Ileum (tissue), 1 donor: Measurements from ENCODE around the gene TSPAN4.

DNA sequence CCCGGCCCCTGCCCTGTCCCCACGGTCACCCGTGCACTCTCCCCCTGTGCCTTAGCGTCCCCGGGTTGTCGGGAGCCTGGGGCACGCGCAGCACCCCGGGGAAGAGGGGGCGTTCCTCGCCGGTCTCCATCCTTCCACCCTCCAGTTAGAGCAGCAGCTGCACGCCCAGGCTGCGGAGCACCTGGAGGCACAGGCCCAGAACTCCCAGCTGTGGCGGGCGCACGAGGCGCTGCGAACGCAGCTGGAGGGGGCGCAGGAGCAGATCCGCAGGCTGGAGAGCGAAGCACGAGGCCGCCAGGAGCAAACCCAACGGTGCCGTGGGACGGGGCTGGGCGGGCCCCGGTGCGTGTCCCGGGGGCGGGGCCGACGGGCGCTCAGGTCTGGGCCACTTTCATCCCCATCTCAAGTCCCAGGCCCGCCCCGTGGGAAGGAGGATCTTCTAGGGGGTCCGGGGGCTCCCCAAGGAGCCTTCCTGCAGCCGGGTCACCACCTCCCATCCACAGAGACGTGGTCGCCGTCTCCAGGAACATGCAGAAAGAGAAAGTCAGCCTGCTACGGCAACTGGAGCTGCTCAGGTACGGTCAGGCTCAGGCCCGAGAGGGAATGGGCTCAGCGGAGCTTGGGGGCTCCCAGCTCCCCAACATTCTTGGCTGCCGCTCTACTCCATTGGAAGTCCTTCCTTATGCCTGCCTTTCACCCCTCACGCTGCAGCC, 1.9 kb upstream of the CD151 start:
- PRO-cap = no peak

DNA sequence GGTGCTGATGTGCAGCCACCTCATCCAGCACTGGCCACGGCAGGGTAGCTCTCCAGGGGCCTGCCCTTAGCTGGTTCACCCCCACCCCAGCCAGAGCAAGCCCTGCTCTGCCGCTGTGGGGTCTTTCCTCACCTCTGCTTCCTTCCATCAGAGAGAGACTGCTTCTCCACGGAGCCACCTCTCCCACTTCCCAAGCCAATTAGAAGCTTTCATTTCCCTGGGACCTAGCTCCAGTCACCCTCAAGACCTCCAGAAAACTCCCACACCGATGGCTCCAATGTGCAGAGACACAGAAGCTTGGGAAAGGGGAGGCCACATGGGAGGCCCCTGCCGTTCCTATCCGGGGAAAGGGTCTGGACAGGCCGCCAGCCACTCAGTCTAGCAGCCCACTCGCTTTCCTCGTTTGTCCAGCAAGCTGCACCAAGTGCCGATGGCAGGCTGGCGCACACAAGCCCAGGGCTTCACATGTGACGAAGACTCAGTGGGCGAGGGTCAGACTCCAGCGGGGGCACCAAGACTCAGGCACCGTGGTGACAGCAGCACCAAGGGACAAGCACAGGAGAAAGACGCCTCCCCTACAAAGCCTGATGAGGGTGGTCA, 1.4 kb downstream of the POLR2L start:
- PRO-cap = unidirectional peak, plus-strand start at position 473 of the sequence

GRCh38 chr11:842624-843553, at the start of gene TSPAN4:
Gene TSPAN4 (plus strand): TSS chr11:842852.
- PRO-cap = bidirectional peak, plus-strand start at chr11:842869, minus-strand start at chr11:842529

- PRO-cap = no peak
Observed at GRCh38 chr11:854951-855748, 12.5 kb downstream of the TSPAN4 start.

DNA sequence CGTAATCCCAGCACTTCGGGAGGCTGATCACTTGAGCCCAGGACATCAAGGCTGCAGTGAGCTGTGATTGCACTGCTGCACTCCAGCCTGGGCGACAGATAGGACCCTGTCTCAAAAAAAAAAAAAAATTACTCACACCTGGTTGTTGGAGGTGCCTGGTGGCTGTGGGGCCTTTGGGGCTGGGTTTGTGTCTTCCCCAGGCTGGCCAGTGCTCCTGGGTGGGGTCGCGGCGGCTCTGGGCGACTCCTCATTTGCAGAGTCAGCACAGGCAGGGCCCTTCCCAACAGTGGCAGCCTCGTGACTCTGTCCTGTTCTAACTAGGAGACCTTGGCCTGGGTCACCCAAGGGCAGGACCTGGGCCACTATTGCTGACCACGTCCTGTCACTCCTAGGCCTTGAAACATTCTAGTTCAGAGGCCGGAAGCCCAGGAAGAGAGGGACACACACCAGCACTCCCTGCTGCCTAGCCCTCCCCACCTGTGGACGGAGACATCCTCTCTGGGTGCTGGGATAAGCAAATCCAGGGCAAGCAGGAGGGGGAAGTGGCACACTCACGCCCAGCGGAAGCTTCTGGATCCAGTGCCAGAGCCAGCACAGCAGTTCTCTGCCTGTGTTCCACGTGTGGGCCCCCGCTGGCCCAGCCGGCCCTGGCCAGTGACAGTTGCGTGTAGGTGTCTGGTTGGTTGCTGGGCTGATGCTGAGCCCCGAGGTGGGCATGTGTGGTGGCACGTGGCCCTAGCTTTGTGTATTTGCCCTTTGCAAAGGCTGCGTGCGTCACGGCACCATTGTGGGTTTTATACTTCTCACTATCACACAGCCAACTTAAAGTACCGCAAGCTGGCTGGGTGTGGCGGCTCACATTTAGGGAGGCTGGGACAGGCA, 4.2 kb upstream of the CHID1 start:
- PRO-cap = unidirectional peak, minus-strand start at position 210 of the sequence

- PRO-cap = no peak
Observed at GRCh38 chr11:964304-965075, 38.8 kb downstream of the AP2A2 start.

DNA sequence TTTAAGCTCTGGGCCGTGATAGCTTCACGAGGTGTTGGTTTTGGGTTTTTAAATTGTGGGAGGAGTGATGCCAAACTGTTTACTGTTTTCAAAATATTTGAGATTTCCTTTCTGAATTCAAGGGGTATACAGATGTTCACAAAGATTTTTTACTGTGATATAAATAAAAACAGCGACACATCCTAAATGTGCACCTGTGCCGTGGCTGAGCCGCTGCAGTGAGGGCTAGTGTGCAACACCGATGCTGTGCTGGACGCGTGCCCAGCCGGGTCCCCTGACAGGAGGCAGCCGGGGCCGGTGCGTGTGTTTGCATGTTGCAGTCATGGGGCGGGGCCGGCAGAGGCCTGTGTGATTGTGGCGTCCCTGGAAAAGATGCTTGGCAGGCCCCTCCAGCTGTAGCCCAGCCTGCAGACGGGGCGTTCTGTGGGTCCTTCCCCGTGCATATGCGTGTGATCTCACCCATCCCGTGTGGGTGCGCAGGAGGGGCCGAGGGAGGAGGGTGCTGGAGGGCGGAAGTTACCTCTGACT, 30.7 kb downstream of the MUC6 start:
- PRO-cap = no peak

DNA sequence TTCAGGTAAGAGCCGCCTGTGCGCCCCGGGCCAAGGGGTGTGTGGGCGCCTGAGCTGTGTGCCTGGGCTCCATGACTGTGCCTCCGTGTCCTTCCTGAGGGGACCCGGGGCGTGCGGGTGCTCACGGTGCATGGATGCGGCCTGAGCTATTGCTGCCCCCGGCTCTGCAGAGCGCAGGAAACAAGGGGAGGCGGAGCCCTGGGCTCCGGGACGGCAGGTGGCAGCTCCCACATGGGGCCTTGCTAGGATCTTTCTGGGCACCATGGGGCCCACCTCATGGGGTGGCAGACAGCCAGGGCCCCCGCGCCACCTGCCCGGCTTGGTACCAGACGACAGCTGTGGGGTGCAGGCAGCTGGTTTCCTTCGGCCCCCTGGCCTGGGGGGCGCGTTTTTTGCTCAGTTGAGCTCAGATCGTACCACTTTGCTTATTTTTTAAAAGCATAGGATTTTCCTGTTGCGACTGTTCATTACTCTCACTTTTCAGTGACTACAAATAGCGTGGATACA, 28.3 kb downstream of the MUC6 start:
- PRO-cap = no peak

GRCh38 chr11:1052974-1053918, 16.7 kb upstream of the MUC6 start:
- PRO-cap = unidirectional peak, minus-strand start at chr11:1053638; unidirectional peak, minus-strand start at chr11:1053858

DNA sequence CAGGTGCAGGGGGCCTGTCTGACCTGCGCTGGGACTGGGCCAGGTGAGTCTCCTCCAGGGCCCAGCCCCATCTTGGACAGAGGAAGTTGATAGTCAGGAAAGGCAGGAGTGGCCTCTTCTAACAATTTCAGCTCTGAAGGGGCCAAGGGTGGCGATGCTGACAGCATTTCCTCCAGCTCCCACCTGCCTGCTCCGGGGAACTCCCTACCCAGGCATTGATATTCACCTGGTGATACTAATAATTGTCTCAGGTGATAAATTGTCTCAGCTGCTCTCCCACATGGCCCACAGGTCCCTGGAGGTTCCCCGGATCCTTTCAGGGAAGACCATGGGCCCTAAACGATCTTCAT, 18.3 kb upstream of the MUC6 start:
- PRO-cap = no peak

- PRO-cap = bidirectional peak, plus-strand start at chr11:1074874, minus-strand start at chr11:1074595; unidirectional peak, plus-strand start at chr11:1075342
Observed at GRCh38 chr11:1074722-1075798, 38.5 kb upstream of the MUC6 start.

DNA sequence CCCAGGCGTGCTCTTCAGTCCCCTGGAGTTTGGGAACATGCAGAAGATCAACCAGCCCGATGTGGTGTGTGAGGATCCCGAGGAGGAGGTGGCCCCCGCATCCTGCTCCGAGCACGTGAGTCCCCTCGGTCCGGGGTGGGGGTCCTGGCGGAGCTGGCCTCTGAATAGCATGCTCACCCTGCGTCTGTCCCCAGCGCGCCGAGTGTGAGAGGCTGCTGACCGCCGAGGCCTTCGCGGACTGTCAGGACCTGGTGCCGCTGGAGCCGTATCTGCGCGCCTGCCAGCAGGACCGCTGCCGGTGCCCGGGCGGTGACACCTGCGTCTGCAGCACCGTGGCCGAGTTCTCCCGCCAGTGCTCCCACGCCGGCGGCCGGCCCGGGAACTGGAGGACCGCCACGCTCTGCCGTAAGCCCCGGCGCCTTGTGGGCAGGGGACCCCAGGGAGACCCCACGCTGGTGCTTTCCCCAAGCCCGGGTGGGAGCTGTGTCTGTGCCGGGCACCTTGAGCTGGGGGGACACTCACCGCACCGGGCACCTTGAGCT, 41.7 kb upstream of the MUC6 start:
- PRO-cap = no peak

GRCh38 chr11:1224596-1225659, 2.1 kb downstream of the MUC5B start:
- PRO-cap = no peak

GRCh38 chr11:1309897-1310806, 720 bp upstream of the TOLLIP start:
- PRO-cap = bidirectional peak, plus-strand start at chr11:1310243, minus-strand start at chr11:1310242; bidirectional peak, plus-strand start at chr11:1310420, minus-strand start at chr11:1310252

DNA sequence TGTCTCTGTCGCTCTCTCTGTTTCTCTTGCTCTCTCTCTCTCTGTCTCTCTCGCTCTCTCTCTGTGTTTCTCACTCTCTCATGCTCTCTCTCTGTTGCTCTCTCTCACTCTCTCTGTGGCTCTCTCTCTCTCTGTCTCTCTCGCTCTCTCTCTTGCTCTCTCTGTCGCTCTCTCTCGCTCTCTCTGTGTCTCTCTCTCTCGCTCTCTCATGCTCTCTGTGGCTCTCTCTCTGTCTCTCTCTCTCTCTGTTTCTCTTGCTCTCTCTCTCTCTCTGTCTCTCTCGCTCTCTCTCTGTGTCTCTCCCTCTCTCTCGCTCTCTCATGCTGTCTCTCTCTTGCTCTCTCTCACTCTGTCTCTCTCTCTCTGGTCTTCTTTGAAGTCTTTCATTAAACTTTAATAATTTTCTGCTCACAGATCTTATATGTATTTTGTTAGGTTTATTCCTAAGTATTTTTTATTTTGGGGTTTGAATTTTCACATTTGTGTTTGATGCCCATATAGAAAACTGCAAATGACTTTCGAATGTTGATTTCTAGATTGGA, 33.0 kb upstream of the BRSK2 start:
- PRO-cap = no peak

DNA sequence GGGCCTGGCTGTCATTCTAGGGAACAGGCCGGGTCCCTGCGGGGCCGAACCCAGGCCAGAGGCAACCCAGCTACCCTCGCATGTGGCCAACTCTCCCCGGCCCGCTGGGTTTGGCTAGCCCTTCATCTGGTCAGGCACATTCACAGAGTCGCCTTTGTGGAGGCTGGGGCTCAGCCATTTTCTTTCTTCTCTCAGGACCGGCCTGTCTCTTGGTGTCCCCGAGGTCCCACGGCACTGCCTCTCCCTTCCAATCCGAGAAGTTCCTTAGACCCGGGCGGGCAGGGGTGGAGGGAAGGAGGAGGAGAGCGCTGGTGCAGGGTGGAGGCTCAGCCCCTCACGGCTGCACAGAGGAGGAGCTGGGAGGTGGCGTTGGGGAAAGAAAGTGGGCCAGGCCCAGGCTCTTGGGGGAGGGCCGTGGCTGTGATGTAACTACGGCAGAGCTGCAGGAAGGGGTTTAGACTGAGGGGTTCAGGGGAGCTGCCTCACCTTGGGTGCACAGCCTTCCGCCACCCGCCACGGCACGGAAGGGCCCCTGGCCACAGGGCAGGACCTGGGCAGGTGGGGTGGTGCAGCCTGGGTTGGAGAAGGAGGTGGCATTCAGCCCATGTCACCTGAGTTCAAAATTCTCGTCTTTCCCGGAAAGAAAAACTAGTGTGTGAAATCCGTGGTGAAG, 1.5 kb downstream of the BRSK2 start:
- PRO-cap = no peak

GRCh38 chr11:1391908-1392432, 2.2 kb downstream of the BRSK2 start:
- PRO-cap = no peak

GRCh38 chr11:1448195-1448686, 38.3 kb downstream of the MOB2 start:
- PRO-cap = no peak

DNA sequence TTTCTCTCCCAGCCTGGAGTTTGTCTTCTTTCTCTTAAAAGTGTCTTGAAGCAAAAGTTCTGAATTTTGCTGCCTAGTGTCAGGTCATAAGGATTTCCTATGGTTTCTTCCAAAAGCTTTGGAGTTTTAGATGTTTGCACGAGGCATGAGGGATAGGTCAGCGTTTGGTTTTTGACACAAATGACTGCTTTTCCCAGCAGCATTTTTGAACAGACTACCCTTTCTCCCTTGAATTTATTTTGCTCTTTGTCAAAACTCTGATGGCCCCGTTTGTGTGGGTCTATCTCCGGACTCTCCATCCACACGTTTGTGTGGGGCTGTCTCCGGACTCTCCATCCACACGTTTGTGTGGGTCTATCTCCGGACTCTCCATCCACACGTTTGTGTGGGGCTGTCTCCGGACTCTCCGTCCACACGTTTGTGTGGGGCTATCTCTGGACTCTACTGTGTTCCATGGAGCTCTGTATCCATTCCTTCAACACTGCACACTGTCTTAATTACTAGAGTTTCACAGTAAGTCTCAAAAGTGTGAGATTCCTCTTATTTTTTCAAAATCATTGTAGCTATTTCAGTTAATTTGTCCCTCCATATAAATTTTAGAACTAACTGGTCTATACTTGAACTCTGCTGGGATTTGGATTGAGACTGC, 12.1 kb downstream of the MOB2 start:
- PRO-cap = no peak

DNA sequence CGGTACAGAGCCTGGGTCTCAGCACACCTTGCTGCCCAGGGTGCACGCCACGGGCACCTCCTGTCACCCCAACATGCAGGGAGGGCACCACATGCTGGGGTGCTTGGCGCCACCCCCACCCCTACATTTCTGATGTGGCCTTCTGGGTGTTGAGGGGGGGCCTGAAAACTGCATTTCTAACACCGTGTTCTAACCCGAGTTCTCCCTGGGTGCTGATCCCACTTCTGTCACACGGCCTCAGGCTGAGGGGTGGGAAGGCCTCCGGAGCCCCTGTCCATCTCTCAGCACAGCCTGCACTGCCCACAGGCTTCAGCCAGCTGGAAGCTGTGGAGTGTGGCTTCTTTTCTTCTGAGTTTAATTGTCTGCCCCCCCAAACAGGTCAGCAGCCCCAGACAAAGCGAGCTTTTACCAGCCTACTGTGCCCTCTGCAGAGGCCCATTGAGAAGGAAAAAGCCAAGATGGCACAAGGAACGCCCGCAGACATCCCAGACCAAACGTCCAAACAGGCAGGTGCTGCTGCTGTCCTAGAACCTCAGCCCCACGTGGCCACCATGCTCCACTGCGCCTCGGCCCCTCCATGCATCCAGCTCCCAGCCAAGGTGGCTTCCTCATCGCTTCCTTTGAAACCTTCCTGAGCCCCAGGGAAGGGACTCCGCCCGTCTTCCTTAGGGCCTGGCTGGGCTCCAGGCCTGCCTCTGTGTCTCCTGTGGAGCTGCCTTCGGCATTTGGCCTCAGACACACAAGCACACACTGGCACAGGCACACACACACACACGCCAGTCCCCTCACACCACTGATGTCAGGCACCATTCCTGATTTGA, 1.8 kb downstream of the MOB2 start:
- PRO-cap = no peak